SEM (cell line): ENCODE results near the genes UBA3, LMOD3 and MITF.

DNA sequence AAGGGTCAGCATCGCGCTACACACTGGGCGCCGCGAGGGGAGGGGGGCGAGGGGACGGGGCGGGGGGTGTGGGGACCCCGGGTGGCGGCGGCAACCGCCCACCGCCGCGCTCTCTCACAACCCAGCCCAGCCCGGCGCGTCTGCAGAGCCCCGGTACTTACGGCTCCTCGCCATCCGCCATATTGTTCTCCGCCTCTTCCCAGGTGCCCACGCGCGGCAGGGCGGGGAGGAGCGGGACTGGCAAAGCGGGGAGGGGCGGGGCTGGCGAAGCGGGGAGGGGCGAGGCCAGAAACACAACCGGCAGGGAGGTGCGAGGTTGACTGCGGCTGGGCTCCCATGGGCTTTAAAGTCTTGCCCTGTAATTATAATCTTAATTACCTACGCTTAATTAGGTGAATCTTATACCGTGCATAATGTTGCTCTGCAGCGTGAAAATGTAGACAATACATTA is at the start of gene UBA3:
UBA3 (minus strand) TSS at position 193 of the 451 bp plus-strand sequence.
- PRO-cap: bidirectional peak, plus-strand start at position 288 of the sequence, minus-strand start at position 184 of the sequence

- PRO-cap: bidirectional peak, plus-strand start at chr3:69083112, minus-strand start at chr3:69083062
Measured at GRCh38 chr3:69082718-69083229, 2.0 kb upstream of the ARL6IP5 start.

GRCh38 chr3:69111527-69111726 is 11.0 kb downstream of the LMOD3 start:
- PRO-cap: no peak

DNA sequence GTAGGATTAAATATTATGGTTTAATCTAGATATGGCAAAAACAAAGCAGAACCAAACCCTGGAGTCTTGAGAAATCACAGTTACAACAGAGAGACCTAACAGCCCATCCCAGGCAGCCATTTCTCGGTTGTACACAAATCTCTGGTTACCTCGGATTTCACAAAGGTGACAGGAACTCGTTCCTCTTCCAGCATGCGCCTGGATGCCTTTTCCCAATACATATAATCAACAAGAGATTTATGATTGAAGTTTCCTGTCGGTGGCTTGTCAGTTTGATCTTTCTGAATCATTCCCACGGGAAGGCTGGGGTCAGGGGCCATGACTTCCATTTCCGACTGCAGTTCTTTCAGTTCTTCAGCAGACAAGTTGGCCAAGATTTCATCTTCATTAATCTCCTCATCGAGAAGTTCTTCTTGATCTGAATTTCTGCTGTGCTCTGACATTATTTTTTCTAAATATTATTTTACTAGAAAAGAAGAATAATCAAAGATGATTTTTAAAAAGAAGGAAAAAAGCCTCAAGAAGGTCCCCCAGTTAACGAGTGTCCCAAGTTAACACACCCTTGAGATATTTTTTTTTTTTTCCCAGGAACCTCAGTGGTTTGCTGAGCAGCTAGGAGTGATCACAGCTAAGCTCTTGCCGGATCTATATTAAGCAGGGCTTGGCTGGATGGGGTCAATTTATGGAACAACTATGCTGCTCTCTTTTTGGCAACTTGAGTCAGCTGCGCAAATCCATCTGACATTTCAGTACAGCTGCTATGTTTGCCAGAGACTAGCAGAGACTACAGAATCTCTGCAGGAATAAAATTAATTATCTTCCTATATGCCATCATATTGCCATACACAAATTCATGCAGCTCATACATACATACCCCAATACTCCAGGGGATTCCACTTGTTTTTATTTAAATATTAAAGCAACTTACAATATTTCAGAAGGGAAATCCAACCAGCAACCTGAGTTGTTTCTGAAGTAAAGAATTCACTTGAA is at the start of gene LMOD3:
LMOD3 (minus strand) TSS at position 652 of the 993 bp plus-strand sequence.
- PRO-cap: no peak

DNA sequence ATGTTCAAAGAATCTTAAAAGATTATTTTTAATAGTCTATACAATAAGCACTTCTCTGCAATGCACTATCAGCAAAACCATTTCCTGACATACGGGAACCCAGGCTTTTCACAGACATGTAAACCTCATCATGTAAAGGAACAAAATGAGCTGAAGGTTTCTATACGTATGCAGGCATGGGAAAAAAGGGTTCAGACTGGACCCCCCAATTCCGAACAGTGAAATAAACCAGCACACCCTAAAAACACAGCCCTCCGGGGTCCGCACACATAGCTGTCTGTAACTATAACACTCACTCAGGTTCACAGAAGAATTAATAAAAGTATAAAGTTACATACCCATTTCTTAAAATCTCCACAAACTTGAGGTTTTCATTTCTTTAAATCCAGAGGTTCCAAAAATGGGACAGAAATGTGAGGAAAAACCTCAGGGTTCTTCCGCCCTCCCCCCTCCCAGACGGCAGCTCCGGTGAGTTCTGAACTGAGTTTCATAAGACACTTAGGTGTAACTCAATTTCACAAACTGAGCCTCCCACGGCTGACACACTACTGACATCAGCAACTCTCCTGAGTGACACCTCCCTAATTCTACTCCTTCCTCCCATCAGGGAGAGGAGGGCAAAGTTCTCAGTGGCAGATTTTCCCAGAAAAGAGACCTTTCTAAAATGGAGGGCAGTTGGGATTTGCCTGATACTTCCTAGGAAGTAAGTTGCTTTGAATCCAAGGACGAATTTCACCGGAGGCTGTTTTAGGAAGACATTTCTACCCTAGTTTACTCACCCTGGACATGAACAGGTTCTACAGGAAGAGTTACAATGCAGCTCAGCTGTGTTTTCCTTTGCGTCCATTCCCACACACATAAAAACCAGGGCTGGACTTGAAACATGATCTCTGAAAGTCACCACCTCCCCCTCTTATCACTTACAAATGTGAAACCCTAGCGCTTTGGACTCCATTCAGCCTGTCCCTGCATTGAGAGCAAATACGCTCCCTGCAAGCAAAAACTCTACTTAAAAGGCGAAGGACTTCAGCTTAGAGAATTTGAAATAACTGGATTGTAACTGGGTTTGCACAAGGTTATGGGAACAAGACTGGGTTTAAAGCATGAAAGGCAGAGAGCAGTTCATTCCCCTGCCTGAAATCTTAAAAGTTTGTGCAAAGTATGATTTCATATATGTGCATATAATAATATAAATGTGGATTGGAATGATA is 78.0 kb upstream of the LMOD3 start:
- PRO-cap: no peak

DNA sequence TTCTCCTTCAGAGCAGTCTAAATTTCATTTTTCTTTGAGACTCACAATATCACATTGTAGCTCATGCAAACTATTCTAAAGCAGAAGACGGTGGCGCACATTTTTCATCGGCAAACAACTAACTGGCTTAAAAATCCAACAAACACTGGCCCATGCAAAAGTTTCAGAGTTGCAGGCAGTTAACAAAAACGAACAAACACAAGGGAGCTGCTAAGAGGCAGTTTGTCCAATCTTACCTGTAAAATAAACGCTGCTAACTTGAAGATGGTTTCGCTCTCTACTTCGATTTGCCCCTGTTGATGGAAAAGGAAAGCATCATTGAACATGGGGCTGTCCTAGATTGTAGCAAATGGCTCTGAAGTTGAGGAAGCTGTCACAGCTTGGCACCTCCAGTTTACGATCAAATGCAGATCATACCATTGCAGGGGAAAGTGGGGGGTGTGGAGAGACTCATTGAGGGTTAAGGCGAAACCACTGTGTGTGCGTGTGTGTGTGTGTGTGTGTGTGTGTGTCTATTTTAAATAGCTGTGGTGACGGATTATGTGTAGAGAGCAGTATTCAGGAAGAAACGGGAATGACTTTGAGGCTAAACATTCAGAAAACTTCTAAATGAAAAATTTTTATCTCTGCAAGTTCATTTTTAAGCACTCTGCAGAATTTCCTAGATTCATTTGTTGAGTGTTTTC is 127.6 kb upstream of the LMOD3 start:
- PRO-cap: no peak

DNA sequence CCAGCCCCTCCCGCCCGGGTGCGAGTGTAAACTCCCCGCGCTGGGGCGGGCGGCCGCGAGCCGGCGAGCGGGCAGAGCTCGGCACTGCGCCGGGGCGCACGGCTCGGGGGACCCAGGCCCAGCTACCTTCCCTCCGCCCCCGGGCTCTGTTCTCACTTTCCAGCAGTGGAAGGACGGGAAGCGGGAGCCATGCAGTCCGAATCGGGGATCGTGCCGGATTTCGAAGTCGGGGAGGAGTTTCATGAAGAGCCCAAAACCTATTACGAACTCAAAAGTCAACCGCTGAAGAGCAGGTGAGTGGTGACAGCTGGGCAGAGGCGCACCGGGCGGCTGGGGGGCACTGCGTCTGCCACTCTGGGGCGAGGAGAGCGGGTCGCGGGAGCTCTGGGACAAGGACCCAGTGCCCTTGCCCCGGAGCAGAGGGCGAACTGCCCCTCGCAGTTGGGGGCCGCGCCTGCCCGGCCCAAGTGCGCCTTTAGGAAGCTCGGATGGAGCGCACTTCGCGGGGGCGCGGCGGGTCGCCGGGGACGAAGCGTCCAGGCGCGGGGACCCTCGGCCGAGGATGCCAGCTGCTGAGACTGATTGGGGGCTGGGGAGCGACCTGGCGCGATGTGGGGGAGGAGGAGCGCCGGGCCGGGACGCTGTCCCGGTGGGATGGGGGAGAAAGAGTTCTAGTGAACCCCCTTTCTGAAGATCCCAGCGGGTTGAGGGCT is at the start of gene MITF:
MITF (plus strand) TSS at position 56 of the 713 bp plus-strand sequence.
- PRO-cap: bidirectional peak, plus-strand start at position 74 of the sequence, minus-strand start outside the sequence

DNA sequence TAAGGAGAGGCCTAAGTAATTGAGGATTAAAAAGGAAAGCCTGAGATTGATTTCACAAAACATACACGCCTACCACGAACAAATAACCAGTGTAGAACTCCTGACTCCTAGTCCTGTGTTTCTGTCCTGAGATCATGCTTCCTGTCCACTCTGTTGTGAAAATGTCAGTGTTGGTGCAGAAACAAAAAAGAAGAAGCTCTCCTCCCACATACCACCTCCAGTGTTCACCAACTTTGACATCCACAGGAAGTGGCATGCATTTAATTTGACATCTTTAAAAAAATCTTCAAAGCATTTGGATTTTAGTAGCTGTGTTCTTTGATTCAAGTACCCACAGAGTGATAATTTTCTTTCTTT is 8.6 kb downstream of the MITF start:
- PRO-cap: no peak

- PRO-cap: no peak
Measured at GRCh38 chr3:71050385-71051033, 533.0 kb downstream of the FOXP1 start.

GRCh38 chr3:71056360-71056810 is 527.1 kb downstream of the FOXP1 start:
- PRO-cap: no peak

- PRO-cap: no peak
Measured at GRCh38 chr3:71069866-71070254, 513.7 kb downstream of the FOXP1 start.

DNA sequence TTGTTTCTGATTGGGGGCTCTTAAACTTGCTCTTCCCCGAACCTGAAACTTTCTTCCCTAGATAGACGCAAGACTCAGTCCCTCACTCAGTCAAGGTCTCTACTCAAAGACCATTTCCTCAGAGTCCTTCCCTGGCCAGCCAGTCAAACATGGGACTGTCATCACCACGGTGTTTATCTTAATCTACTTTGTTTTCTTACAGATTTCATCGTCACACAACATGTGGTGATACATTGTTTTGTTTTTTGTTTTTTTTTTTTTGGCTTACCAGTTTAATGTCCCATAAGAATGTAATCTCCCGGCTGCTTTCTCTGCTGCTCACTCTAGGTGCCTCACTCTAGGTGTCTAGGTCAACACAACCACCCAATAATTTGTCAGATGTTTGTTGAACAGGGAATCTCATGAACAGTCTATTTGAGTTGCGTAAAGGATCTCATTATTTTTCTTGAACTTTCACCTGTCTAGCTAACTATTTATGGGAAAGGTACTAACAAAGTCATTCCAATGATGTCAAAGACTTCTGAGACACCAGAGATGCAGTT is 495.3 kb downstream of the FOXP1 start:
- PRO-cap: no peak

DNA sequence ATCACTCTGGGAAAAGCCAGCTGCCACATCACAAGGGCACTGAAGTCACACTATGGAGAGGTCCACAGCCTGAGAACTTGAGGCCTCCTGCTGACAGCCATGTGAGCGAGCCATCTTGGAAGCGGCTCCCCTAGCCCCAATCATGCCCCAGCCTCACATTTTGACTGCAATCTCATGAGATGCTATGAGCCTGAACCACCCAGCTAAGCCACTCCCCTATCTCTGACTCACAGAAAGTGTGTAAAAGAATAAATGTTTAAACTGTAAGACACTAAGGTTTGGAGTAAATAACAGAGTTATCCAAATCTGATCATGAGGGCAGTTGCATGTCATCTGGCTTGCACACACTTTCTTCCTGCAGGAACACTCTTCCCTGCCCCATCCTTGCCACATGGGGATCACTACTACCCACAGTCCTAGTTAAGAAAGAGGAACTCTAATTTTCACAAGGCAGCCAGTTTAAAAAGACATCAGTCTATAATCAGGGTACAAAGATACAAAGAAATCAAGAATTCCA is 494.2 kb downstream of the FOXP1 start:
- PRO-cap: no peak

- PRO-cap: no peak
Measured at GRCh38 chr3:71171981-71172576, 411.4 kb downstream of the FOXP1 start.

- PRO-cap: no peak
Measured at GRCh38 chr3:71208082-71208699, 375.3 kb downstream of the FOXP1 start.

GRCh38 chr3:71230165-71230661 is 353.3 kb downstream of the FOXP1 start:
- PRO-cap: no peak

DNA sequence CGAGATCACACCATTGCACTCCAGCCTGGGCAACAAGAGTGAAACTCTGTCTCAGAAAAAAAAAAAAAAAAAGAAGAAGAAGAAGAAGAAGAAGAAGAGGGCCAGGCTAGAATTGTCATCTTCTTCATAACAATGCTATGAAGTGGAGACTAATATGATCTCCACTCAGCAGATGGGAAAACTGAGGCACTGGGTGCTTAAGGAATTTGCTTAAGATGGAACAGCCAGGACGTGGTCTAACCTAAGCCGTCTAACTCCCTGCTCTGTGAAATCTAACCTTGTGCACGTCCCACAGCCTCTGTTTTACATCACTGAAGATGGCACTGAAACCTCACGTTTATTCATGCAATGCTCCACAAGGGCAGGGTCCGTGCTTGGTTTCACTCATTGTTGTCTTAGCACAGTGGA is 118.3 kb downstream of the FOXP1 start:
- PRO-cap: no peak

GRCh38 chr3:71490456-71491241 is 92.9 kb downstream of the FOXP1 start:
- PRO-cap: no peak

- PRO-cap: no peak
Measured at GRCh38 chr3:71581258-71581484, 2.4 kb downstream of the FOXP1 start.

DNA sequence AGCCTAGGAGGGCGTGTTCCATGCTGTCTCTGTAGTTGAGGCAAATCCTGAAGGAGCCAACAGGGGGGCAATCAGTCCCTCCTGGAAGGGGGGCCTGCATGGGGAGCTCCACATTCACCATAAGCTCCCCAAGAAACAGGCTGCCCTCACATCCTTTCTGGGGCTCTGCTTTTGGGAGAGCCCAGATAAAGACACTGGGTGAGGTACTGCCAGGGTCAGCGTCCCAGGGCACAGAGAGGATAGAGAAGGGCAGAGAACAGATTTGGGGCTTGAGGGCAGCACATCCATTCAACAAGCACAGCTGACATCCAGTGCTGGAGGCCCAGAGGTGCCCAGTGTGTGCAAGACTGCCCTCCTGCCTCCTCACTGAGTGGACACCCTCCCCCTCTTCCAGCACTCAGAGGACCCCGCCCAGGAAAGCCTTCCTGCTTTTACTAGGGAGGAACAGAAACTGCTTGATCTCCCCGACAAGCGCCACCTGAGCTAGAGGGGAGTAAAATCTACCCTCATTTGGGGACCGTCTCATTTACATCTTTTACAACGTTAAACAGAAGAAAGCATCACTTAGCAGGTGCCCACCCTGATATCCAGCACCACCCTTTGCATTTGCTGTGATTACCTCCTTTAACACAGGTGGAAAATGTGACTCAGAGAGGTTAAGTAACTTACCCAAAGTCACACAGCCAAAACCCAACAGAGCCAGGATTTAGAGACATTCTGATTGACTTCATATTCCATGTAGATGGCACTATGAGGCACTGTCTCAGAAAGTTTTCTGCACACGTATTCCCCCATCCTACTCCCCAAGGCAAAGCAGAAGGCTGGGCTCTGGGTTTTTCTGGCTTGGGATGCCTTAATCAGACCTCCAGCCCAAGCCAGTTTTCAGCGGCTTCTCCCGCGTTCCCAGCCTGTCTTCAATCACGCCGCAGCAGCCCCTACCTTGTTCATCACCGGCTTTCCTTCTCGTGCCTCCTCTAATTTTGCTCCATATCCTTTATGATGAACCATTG is 314.3 kb upstream of the PROK2 start:
- PRO-cap: no peak